Colic lymph node (tissue), 1 donor: ENCODE data around the genes KLHDC2 and MAP4K5.

- PRO-cap, result no peak
Measured at GRCh38 chr14:49581099-49582006, 4.8 kb downstream of the RPS29 start.

- PRO-cap, result no peak
Measured at GRCh38 chr14:49621450-49622064, 958 bp downstream of the MGAT2 start.

DNA sequence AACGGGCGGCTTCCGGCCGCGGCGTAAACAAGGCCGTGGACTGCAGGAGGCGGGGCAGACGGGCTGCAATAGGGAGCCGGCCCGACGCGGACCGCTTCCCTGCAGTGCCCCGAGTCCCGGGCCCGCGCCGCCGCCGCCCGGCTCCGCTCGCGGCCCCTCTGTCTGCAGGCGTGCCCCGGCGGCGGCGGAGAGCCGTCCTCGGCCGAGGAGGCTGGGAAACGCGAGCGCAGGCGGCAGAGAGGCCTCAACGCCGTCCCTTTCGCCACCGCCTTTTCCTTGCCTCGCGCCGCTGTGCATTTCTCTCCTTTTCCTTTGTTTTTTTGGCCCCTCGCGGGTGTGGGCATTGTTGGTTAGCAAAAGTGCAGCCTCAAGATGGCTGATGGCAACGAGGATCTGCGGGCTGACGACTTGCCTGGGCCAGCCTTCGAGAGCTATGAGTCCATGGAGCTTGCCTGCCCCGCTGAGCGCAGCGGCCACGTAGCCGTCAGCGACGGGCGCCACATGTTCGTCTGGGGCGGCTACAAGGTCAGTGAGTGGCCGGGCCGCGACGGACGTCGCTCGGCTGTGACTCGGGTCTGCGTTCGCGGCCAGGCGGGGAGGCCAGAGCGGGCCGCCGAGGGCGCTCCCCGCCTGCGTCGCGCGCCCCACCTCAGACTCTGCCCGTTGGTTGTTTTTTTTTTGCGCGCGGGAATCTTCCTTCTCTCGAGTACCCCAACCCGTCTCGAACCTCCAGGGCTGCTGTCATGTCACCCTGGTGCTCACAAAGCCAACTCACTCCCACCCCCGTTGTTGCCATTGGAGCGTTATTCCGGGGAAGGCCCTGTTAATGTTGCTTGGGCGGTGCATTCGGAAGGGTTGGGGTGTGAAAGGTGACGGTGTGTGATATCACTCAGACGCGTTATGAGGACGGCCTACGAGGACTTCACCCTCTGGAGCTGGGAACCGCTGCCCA is at the start of gene KLHDC2:
TSS of gene KLHDC2 (plus strand) at position 57 of the 952 bp plus-strand sequence.
- PRO-cap, result bidirectional peak, plus-strand start at position 71 of the sequence, minus-strand start outside the sequence; bidirectional peak, plus-strand start at position 892 of the sequence, minus-strand start at position 658 of the sequence

GRCh38 chr14:49840545-49840942 is 12.0 kb downstream of the NEMF start:
- PRO-cap, result no peak

GRCh38 chr14:49853601-49854156 is 1.1 kb upstream of the NEMF start:
- PRO-cap, result unidirectional peak, minus-strand start at chr14:49853935

DNA sequence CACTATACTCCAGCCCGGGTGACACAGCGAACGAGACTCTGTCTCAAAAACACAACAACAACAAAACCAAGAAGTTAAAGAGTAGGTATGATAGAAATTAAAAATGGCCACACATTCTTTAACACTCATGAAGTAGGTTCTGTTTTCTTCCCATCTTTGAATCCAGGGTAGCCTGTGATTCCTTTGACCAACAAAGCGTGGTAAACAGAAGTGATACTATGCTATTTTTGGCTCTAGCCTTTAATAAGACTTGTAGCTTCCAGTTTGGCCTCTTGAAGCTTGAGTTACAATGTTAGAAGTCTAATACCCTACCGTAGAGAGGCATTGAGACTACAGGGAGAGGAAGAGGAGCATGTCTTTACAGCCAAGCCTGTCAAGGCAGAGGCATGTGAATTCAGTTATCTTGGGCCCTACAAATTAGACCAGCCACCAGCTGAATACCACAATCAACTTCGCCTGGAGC is 4.8 kb upstream of the NEMF start:
- PRO-cap, result unidirectional peak, plus-strand start at position 324 of the sequence

DNA sequence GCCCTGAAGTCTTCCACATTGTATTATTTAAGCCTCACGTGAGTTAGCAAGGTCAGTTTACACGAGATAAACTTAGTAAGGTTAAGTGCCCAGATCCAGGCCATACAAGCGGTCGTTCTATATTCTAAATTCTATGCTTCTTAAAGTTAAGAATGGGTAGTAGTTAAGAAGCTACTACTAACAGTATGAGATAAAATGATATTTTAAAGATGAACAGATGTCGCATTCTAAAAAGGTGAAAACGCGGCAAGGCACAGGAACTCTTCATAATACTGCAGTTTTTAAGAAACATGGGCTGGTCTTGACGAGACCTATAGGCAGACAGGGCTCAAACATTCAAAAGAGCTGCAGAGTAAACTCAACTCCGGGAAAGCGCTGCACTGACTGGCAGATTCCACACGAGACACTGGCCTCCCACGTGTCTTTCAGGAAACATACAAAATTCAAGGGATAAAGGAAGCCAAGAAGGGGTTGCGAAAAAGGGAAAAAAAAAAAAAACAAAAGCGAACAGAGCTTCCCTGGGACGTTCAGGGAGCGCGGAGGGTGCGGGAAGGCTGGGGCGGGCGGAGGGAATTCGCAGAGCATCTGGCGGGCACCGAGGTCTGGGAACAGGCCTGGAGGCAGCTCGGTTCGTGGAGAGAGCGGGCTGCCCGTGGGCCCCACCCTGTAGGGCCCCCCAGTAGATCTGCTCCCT is 636 bp upstream of the ARF6 start:
- PRO-cap, result bidirectional peak, plus-strand start at position 367 of the sequence, minus-strand start at position 268 of the sequence

- PRO-cap, result no peak
Measured at GRCh38 chr14:49951910-49952412, 59.1 kb downstream of the ARF6 start.

DNA sequence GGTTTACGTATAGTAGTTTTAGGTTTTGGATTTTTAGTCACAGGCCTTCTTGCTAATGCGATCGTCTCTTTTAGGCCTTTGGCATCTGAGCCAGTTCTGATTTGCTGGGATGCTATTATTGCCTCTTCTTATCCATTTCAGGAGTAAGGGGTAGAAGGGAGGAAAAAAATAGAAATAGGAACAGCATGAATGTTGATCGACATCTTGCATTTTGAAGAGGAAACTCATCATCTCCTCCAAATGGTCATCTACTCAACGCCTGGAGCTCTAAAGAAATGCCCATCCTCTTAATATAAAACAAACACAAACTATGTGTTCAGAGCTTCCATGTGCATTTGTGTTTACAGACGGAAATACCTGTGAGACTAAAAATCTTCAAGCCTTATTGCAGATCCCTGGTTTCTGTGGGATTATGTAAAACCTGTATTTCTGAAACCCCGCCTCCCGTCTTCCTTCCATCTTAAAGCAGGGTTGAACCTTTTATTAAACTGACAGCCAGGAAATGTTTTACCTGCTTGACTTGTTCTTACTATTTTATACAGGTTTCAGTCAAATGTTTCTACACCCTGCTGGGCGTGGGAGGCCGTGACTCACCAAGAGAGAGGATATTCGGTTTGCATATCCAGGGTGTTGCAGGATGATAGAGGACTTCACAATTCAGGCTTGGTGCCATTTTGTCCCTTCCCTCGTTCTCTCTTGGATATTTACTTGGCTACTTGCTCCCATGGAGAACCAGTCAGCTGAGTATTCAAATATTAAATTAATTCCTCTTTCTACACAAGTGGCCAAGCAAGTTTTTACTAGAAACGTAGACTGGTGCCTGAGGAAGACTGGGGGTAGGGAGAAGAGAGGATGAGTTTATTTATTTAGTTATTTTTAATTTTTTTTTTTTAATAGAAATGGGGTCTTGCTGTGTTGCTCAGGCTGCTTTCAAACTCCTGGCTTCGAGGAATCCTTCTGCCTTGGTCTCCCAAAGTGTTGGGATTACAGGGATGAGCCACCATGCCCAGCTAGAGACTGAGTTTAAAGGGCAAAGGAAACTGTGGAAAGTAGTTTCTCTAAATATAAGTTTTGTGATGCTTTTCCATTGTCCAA is 69.7 kb downstream of the ARF6 start:
- PRO-cap, result no peak

GRCh38 chr14:49981930-49983070 is 89.4 kb downstream of the ARF6 start:
- PRO-cap, result bidirectional peak, plus-strand start at chr14:49982628, minus-strand start at chr14:49982515

DNA sequence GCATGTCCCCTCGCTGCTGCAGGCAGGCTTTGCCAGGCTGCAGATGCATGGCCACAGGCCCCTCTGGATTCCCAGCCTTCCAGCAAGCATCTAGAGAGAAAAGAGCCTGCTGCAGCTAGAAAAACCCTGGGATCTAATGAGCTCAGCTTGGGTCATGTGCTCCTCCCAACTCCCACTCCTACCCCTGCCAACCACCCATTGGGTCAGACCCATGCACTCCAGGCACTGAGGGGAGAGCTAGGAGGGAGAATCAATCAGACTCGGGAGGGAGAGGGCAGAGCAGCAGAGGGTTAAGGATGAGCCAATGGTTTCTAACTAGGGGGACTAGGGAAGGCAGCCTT is 56.6 kb downstream of the VCPKMT start:
- PRO-cap, result no peak

DNA sequence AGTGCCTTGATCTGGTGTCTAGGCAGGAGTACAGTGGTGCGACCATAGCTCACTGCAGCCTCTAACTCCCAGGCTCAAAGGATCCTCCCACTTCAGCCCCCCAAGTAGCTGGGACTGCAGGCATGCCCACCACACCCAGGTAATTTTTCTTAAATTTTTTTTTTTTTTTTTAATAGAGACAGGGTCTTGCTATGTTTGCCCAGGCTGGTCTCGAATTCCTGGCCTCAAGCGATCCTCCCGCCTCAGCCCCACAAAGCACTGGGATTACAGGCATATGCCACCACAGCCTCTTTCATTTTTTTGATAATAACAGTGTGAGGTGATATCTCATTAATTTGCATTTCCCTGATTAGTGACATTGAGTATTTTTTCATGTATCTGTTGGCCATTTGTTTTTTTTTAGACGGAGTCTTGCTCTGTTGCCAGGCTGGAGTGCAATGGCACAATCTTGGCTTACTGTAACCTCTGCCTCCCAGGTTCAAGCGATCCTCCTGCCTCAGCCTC is 18.3 kb upstream of the CDKL1 start:
- PRO-cap, result no peak

DNA sequence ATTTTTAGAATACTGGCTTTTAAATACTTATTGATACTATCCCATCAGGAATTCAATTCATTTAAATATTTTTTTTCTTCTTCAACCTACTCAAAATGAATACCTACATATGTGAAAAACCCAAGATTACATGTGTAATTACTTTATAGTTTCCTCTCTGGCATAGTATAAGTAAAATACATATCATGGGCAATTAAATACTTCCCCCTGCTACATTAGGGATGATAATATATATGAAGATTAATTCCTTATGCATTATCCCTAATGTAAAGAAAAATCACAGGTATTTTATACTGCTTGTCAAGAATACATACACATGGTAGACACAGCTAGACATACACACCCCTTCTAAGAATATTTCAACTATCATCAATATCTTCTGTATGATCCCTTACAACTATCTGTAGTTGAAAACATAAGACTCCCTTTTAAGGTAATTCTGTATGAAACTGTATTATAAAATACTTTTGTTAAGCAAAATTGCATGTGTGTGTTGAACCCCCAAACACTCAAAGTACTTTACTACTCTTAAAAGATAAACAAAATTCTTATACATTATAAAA is 22.3 kb upstream of the CDKL1 start:
- PRO-cap, result no peak

GRCh38 chr14:50532220-50532955 is at the start of gene MAP4K5:
TSS of gene MAP4K5 (minus strand) at chr14:50532569.
- PRO-cap, result bidirectional peak, plus-strand start at chr14:50532631, minus-strand start at chr14:50532601

GRCh38 chr14:50677423-50677952 is 9.4 kb upstream of the SAV1 start:
- PRO-cap, result no peak

DNA sequence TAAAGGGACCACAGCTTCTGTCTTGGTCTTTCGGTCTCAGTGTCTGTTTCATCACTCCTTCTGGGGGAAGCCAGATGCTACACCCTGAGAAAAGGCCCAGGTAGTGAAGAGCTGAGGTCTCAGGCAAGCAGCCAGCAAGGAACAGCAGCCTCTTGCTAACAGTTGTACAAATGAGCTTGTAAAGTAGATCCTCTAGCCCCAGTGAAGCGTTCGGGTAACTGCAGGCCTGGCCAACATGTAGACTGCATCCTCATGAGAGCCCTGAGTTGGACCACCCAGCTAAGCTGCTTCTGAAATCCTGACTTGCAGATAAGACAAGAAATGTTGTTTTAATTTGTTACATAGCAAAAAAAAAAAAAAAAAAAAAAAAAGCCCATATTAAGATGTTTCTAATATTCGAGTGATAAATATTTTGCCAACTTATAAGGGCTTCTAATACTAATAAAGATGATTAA is 69.1 kb upstream of the SAV1 start:
- PRO-cap, result no peak

- PRO-cap, result no peak
Measured at GRCh38 chr14:50935420-50935909, 8.8 kb downstream of the PYGL start.

- PRO-cap, result no peak
Measured at GRCh38 chr14:50943139-50944059, 884 bp downstream of the PYGL start.

GRCh38 chr14:50968031-50968184 is 23.6 kb upstream of the PYGL start:
- PRO-cap, result no peak

DNA sequence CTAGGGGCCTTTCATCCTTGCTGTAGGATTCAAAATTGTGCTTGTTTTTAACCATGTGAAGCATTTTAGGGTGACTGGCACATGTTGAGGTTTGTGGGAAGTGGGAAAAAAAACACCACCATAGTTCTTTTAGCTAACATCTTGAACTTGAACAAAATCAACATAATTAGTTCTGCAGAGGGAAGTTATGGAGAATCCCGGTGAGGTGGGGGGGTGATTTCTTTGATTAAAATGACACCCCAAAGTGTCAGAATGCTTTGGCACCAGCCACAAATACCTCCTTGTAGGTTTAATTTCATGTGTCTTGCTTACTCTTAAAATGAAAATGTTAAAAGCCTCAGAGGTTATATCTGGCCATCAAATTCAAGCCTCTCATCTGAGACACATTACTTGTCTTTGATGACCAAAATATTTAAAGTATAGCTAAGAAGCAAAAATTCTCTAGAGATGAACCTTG is 52.6 kb upstream of the PYGL start:
- PRO-cap, result no peak